WTC11 (cell line): ENCODE measurements around a stretch of chr12.

DNA sequence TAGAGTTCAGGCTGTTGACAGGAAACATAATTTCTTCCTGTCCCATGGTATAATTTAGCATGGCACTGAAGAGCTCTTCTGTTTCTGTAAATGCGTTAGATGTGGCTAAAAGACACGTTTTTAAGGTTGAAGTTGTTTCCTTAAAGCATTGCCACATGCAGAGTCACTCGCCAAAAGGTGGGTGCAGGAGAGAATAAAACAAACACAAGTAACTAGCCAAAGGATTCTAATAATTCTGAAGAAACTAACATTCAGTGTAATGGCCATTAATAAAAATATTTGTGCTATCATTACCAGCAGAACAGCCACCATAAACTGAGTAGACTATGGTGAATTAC lies 33.6 kb downstream of the TAFA2 start:
- PRO-cap = no peak

GRCh38 chr12:62275019-62275777 lies 15.0 kb downstream of the USP15 start:
- PRO-cap = no peak

DNA sequence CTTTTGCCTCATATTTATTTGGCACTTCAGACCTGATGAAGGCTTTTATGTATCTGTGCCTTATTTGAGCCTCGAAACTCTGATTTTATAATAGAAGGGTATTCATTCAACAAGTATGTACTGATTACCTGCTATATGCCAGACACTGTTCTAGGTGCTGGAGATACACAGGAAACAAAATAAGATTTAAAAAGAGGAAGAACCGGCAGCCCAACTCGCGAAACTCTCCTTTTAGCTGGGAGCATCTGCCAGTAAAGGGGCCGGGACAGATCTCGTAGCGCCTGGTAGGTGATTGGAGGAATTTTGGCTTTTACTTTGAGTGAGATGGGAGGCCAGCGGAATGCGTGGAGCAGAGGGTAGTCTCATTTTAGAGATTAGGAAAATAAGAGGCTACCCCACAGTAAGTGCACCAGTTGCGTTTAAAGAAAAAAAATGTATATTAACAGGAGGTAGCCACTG lies 621 bp upstream of the MON2 start:
- PRO-cap = no peak

DNA sequence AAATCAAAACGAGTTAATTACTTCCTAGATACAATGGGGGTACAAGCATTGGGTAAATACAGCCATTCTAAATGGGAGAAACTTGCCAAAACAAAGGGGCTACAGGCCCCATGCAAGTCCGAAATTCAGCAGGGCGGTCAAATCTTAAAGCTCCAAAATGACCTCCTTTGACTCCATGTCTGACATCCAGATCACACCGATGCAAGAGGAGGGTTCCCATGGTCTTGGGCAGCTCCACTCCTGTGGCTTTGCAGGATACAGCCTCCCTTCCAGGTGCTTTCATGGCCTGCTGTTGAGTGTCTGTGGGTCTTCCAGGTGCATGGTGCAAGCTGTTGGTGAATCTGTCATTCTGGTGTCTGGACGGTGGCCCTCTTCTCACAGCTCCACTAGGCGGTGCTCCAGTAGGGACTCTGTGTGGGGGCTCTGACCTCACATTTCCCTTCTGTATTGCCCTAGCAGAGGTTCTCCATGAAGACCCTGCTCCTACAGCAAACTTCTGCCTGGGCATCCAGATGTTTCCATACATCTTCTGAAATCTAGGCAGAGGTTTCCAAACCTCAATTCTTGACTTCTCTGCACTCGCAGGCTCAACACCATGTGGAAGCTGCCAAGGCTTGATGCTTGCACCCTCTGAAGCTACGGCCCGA lies 45.8 kb downstream of the MON2 start:
- PRO-cap = no peak

DNA sequence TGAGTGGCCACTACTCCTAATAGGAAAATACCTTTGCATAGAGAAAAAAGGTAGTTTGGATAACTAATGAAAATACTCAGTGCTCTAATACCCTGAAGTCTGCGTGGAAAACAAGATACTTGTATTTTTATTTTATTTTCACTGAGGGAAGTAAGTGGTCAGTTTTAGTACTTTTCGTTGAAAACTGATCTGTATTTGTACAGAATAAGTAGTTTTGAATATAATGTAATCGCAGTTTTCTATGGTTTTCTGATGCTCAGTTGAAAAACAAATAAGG lies 137.9 kb downstream of the MON2 start:
- PRO-cap = no peak

DNA sequence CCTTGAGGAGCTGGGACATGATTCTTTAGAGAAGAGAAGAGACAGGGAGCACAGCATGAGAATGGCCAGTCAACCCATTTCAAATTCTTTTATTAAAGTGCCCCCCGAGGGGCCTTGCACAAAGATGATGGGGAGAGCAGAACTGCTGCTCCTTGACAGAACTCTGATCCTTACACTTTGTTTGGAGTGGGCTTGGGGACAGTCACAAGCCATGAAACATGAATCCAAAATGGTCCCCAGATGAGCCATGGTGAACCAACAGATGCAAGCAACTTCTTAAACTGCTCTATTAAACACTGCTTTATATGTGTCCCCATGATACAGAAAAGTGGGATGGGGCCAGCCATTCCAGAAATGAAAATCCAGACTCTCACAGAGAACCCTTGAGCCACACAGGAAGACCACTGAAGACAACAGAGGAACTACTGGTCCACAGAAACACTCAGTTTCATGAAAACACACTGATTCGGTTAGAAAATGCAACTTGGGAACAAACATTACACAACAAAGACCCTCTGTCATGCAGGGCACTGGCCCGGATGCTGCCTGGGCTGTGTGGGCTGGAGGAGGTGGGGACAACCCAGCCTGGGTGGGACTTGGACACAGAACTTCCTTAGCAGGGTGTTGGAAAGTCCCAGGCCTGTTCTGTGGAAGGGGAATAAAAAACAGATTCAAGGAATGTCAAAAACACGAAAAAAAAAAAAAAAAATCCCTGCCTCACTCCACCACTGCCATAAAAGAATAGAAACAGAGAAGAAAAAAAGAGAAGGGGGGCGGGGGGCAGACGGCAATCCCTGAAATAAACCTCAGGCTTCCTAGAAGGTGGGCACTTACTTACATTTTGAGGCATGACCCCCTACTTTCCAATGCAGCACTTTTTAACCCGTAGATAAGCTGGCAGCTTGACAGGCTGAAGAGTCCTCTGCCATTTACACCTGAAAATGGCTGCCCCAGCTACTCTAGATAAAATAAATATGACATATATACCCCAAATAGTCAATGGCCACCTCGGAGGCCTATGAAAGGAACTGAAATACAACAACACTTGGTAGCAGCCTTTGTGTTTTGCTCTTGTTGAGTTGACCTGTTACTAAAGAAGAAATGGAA lies 180.9 kb downstream of the MON2 start:
- PRO-cap = no peak

GRCh38 chr12:62676525-62676976 lies 209.9 kb downstream of the MON2 start:
- PRO-cap = no peak

DNA sequence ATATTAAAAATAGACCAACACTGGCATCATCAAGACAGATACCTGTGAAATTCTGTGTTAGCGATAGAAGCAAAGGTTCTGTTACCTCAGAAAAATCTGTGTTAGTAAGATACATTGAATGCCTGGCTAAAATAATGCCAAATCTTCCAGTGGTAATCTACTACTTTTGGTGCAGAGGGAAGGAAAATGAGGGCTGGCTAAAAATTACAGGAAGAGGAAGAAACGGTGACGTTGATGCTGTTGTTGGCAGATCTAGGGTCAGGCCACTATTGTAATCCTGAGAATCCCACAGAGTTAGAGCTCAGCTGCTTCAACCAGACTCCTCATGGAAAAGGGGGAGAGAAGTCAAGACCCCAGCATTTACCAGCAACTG lies 145.2 kb downstream of the PPM1H start:
- PRO-cap = no peak

DNA sequence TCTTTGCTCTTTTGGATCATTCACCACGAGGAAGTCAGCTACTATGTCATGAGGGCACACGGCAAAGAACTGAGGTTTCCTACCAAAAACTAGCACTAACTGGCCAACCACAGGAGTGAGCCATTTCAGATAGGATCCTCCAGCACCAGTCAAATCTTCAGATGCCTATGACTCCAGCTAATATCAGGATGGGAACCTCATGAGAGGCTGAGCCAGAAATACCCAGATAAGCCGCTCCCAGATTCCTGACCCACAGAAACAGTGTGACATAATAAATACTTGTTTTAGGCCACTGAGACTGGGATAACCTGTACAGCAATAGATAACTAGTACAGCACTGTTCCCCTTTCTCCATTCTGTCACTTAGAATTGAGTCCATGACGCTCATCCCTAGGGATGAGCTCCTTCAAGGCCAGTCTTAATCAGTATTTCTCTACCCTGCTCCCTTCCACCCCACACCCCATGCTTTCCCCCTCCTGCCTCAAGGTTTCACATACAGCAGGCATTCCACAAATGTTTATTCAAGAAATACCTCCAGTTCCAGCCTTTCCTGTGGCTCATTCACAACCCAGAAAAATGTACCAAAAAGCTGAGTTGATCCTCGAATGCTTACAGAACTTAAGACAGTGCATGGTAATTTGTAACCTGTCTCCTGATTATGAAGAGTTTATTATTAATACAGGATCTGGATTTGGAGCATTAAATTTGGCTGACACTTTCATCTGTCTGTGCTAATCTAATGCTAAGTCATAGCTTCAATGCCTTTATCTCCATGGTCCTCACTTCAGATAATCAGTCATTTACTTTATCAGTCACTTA lies 68.3 kb downstream of the PPM1H start:
- PRO-cap = no peak

GRCh38 chr12:63045160-63045702 lies 105.8 kb downstream of the AVPR1A start:
- PRO-cap = no peak

GRCh38 chr12:63808803-63809148 lies 29.1 kb downstream of the RXYLT1 start:
- PRO-cap = no peak

DNA sequence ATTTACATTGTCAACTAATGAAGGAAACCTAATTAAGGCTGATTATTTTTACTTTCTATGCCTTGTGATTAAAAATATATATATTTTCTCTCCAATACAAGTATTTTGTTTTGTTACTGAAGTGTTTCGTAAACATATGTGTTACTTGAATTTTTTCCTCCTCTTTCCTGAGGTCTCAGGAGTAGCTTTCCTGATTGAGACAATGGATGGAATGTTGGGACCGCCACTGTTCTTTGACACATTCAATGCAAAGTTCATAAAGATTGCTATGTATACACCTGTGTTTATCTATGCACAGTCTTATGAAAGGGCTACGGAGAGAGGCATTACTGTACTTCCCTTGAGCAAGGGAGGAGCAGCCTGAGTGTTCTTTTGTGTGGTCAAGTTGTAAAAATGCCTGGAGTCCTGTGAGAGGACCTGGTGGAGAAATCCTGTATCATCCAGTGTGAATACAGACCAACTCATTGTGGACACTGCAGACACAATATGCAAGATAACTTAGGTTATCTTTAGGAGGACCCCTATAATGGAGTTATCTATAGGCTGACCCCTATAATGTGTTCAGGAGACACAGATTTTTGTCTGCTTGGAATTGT lies 1.2 kb downstream of the SRGAP1 start:
- PRO-cap = no peak

DNA sequence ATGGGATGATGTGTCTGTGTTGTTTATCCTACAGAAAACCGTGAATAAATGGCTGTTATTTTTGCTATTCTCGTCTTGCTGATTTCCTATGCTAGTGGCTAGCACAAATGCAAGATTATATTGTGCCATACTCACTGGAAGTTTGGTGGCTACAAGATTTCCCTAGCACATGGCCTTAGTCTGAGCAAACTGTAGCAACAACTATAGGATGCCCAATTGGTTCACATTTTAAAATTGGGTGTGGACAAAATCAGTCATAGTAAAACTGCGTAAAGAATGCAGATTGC lies 73.3 kb downstream of the SRGAP1 start:
- PRO-cap = no peak

DNA sequence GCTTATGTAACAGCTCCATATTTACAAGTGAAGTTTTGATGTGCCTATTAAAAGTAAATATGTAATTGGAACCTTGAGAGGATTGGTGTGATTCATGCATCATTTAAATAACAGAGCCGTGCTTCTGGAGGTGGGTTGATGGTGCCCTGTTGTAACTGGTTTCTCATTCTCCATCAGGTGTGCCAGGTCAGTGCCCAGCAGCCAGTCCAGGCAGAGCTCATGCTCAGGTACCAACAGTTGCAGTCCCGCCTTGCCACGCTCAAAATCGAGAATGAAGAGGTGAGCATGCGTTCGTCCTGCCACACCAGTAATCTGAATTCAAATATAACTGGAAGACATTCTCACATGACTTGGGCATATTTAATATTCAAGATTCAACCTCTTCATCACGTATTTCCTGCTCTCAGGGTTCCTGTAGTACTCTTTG lies 157.1 kb downstream of the KICS2 start:
- PRO-cap = no peak

GRCh38 chr12:64078728-64079189 lies 143.3 kb downstream of the KICS2 start:
- PRO-cap = no peak

GRCh38 chr12:64221497-64222121 lies 487 bp downstream of the KICS2 start:
- PRO-cap = bidirectional peak, plus-strand start at chr12:64221887, minus-strand start at chr12:64221778

DNA sequence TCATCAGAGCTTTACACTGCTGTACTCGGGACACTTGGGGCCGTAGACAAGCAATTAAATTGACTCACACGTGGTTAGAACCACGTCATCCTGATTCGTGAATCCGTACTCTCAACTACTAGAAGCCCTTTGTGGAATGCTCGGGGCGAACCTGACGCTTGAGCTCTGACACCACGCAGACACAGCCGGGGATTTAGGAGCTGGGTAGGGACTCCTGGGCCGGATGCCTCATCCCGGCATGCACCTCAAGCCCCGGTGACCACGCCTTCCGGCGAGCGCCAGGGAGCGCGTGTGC lies 231 bp upstream of the XPOT start:
- PRO-cap = bidirectional peak, plus-strand start outside the sequence, minus-strand start at position 195 of the sequence

DNA sequence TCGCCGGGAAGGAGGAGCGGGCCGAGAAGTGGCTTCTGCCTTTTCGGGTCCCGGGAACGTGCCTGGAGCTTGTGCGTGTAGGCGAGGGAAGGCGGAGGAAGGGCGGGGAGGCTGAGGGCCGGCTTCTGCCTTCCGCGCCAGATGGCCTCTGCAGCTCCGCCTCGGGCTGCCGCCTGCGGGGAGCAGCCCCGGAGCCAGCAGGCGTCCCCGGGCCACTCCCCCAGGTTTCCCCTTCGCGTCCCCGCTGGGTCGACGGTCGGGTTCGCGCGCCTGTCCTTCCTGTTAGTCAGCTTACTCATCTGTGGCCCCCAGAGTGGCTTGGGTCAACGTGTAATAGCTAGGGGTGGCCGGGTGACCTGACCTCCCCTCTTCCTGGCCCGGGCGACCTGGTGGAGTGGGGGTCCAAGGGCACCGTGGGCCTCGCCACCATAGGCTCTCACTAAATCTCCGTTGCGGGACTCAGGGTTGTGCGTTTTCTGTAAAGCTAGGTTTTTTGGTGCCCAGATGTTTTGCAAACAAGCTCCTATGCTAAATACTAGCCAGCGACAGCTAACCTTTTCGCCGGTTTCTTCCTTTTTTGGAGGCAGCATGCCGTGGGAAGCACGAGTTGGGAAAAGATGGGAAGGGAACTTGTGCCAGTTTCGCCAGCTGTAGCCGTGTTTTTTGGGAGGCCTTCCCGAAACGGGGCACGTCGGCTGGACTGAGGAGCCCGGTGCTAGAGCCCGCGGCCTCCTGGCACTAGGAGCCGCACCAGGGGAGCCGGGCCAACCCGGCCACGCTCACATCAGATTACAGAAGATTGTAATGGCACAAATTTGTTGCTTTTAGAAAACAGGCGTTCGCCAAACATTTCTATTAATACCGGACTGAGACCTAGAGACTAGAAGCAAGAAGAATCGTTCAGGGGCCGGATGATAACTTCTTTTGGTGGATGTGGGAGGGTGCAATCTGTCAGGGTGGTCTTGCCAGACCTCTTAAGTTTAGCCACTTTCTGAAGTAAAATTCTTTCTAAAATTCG lies 865 bp downstream of the RASSF3 start:
- PRO-cap = bidirectional peak, plus-strand start at position 311 of the sequence, minus-strand start at position 150 of the sequence

DNA sequence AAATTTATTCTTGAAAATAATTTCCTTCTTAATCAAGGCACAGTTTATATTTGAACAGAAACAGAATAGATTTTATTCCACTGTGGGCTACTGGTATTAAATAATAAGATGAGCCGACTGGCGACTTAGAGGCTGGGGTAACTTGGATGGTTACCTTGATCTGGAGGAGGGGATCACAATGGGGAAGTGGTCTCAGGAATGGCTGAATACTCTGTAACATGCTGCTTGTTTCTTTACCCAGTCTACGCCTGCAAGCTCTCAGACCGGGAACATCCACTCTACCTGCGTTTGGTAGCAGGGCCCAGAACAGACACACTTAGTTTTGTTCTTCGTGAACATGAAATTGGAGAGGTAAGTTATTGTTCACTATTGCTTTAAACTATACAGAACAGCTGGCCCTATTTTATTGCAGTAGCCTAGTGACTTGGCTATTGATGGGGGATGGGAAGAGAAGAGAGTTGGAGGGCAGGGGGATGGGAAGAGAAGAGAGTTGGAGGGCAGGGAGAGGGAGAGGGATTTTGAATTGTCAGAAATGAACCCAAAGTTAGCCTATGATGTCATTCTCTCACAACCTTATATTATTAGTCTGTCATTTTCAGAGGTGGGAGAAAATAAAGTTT lies 67.9 kb downstream of the GNS start:
- PRO-cap = no peak

DNA sequence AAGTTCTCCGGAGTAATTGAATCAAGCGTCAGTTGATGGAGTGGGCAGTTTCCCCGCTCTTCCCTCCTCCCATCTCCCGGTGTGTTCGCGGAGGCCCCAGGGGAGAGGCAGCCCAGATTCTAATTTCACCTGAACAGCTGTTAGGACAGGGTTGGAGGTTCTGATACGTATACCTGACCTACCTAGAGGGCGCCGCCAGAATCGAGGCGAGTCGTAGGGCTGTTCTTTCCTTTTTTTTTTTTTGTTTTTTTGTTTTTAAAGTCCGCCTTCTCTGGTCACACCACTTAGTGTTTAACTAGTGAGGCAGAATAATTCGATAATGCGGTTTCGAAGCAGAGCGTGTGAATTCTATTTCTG lies 22.2 kb upstream of the GNS start:
- PRO-cap = no peak